ENCODE results near the gene IPO9.

DNA sequence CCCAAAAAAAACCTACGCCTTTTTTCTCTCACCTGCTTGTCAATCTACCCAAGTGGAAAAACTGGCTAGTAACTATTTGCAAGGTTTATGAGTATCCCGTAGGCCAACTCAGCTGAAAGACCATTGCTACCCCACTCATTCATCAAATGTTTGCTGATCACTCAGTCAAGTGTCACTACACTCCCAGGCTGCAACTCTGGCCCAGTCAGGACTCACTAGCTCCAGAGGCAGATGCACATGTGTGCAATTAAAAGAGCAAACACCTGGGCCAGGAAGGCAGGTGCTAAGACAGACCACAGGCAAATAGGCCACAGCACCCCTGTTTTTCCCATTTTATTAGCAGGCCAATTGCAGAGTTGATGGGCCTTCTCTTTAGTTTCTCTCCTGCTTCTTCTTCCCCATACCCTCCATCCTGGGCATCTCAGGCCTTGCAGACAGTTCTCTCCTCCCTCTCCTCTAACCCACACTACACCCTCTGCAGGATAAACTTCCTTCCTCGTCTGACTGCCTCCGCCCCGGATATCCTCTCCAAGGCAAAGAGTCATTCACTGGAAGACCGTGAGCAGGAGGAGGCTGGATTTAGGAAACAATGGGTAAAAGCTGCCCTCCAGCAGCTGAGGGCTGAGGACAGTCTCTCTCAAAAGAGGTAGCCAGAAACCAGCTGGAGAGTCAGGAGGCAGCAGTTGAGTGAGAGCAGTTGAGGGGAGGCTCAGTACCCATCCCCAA, 1.6 kb downstream of the CSRP1 start:
- PRO-cap, 3 experiments = peak in 3 of 3 experiments; most common plus-strand start position 653 of the sequence (in 2); most common minus-strand start position 468 of the sequence (in 2)
- RRBS = no CpG with 5 or more reads among the region's 6 CpGs

- PRO-cap, 3 experiments = peak in 2 of 3 experiments; most common plus-strand start chr1:201506241 (in 1); most common minus-strand start chr1:201506100 (in 1)
- RRBS = no CpG with 5 or more reads among the region's 5 CpGs
Observed at GRCh38 chr1:201505846-201506456, 972 bp downstream of the CSRP1 start.

DNA sequence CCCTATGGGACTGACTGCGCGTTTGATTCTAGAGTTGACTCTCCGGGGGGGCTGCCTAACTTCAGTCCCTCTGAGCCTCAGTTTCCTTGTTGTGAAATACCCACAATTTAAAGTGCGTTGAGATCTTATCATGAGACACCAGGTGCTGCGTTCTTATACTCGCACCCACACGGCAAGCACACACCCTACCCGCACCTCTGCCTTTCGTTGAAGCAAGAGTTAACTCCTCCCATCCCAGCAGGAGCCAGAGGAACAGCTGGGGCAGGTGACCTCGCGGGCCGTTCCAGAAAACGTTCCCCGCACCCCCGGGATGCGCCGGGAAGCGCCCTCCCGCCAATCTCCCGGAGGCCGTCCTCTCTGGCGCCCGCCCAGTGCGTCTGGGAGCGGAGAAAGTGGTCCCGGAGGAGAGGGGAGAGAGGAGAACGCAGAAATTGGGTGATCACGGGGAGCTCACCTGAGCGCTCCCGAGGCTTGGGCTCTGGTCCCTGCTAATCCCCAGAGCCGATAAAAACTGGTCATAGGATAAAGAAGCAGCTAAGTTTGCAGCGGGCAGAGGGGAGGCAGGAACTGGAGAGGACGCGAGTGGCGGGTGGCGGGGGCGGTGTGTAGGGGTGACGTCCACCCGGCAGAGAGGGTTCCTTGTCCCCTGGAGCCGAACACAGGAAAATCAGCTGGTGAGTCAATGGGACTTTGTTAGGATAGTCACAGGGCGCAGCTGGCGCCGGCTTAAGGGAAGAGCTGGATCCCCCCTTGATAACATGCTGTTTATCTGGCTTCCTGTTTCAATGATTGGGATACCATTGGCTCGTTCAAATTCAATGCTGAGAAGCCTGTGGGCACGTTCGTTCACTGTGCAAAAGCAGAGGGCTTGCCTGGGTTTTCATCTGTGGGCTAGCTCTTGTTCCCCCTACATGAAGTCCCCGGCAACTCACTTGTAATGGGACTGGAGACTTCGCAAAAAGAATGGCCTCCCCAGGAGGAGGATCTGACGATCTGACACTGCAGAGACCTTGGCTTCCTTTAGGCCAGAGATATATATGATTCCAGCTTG, 963 bp downstream of the NAV1 start:
- PRO-cap, 3 experiments = no peak in any of the 3 experiments
- RRBS = 4% methylated on average over 15 of the region's 49 CpGs

DNA sequence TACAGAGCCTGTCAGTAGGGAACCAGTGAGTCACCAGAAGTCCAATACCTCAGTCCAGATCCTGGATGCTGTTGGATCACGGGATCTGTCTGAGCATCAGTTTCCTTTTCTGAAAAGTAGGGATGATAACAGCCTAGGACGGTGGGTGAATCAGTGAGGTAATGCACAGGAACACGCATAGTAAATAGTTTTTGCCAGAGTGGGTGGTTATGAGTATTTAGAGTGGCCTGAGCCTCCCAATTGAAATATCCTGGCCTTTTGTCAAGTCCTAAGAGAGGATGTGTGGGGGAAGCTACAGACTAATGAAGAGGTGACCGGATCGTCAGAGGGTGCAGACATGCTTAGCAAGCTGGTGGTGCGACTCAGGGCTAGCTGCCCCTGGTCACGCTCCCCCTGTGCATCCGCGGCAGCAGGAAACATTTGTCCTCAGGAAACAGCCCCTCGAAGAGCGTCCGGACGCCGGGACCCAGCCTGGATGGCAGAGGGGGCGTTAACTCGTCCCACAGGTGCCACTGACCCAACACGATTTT, 24.0 kb downstream of the NAV1 start:
- PRO-cap, 3 experiments = no peak in any of the 3 experiments
- RRBS = no CpG with 5 or more reads among the region's 17 CpGs

GRCh38 chr1:201649139-201649645, 110.3 kb downstream of the NAV1 start:
- PRO-cap, 3 experiments = no peak in any of the 3 experiments
- RRBS = 21% methylated on average over 8 of the region's 31 CpGs

GRCh38 chr1:201656148-201656511, 117.2 kb downstream of the NAV1 start:
- PRO-cap, 3 experiments = no peak in any of the 3 experiments
- RRBS = no CpG with 5 or more reads among the region's 3 CpGs

GRCh38 chr1:201737559-201738293, 91.2 kb upstream of the IPO9 start:
- PRO-cap, 3 experiments = no peak in any of the 3 experiments
- RRBS = no CpG with 5 or more reads among the region's 7 CpGs

DNA sequence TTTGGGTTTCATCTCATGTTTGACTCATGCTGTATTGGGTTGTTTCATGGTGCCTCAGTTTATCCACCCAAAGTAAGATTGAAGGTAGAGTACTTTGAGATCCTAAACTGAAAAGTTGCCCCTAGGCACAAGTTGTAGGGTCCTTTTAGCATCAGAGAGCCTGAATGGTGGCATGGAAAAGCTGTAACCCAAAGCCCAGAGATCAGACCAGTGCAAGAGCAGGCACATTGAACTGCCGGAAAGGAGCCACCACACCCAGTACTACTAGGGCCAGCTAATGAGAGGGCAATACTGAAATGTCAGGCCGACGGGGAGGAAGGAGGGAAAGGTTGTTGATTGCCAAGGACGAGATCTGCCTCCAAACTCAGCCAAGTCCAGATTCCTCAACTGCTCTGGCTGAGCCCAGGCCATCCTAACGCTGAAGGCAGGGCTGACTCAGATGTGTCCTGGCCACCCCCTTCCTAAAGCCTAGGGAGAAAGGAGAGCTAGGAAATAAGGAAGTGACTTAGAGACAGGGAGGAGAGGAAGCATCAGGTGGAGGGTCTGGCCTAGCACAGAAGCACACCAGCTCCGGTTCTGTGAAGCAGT, 42.2 kb upstream of the IPO9 start:
- PRO-cap, 3 experiments = no peak in any of the 3 experiments
- RRBS = no CpG with 5 or more reads among the region's 6 CpGs

DNA sequence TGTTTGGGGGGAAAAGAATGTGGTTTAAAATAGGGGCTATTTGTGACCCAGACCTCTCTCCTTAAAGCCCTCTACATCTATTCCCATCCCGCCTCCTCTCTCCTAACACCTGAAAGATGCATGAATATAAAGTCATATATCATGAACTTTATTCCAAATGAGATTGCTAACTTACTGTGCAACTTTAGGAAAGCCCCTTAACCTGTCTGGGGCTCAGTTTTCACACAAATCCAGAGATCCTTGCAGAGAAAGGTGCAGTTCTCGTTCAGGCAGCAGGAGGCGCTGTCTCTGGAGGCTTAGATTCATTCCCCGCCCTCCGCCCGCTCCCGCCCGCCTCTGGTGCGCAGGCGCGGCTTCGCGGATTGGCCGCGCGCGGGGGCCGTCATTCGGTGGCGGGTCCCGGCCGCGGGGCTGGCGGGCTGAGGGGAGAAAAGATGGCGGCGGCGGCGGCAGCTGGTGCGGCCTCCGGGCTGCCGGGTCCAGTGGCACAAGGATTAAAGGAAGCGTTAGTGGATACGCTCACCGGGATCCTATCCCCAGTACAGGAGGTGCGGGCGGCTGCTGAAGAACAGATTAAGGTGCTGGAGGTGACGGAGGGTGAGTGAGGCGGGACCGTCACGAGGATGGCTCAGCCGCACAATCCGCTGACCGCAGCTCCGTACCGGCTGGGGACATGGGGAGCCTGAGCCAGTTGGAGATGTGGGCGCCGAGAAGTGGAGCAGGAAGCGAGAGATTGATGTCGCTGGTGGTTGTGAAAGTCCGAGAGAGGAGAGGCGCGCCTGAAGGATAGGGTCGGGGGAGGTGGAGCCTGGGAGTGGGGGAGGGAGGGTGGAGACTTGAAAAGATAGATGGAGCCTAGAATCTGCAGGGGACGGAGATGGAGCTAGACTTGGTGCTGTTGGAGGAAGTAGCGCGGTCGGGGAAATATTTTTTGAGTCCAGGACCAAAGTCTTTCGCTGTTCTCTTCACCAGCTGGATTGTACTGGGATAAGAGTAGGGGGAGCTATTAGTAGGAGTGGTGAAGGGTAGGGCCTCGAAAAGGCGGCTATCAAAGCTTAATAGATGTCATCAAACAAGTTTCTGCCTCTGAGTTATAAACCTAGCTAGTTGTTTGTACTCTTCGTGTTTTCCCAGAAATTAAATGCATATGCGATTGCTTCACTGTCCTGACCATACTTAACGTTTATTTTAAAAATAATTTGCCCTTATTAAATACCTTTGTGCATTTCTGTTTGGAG, at the start of gene IPO9:
Gene IPO9 (plus strand): TSS at position 382 of the 1,238 bp plus-strand sequence.
- PRO-cap, 3 experiments = peak in 3 of 3 experiments; most common plus-strand start position 430 of the sequence (in 3); most common minus-strand start position 981 of the sequence (in 2)
- RRBS = 3% methylated on average over 12 of the region's 63 CpGs

DNA sequence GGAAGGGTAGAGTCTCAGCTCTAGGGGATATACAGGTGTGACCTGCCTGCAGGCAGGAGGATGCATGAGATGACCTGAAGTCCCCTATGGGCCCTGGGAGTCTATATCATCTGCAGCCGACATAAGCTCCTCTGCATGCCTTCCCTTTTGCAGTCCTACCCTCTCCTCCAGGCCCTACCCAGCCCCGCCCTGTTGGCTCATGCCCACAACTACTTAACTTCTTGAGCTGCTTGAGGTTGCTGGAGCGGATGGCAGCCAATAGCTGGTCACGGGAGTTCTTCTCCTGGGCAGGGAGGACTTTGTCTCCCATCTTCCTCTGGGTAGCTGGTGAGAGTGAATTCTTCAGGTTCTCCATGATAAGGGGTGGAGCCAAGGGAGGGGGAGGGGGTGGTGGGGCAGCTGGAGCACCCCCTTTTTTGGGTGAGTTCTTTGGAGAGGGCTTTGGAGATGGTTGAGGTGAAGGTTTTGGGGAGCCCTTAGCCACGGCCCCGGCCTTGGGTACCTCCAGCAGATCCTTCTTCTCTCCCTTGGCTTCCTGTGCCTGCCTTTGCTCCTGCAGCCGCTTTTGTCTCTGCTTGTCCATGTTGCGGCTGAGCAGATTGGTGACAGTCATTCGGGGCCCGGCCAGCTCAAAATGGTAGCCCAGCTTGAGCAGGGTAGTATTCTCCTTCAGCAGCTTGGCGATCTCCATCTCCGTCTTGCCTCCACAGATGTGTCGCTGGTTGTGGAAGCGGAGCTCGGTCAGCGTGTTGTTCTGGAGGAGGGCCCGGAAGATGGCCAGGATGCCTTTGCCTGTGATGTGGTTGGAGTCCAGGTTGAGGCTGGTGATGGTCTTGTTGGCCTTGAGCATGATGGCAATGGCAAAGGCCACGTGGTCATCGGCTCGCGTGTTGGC, 10.6 kb downstream of the SHISA4 start:
- PRO-cap, 3 experiments = no peak in any of the 3 experiments
- RRBS = no CpG with 5 or more reads among the region's 21 CpGs

- PRO-cap, 3 experiments = peak in 1 of 3 experiments; most common plus-strand start chr1:201918093 (in 1)
- RRBS = no CpG with 5 or more reads among the region's 11 CpGs
Observed at GRCh38 chr1:201917332-201918246, 28.8 kb downstream of the LMOD1 start.

DNA sequence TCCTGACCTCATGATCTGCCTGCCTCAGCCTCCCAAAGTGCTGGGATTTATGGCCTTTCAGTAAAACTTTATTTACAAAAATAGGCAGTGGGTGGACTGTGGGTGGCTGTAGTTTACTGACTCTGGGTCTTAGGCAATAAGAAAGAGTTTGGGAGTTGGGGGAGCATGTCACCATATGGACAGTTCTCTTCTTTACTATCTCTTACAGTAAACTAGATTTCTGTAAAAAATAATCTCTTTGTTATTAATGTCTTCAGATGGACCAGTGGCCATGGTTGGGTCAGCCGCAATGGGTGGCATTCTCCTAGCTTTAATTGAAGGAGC, 9.8 kb downstream of the TIMM17A start:
- PRO-cap, 3 experiments = no peak in any of the 3 experiments
- RRBS = no CpG with 5 or more reads among the region's 1 CpG

DNA sequence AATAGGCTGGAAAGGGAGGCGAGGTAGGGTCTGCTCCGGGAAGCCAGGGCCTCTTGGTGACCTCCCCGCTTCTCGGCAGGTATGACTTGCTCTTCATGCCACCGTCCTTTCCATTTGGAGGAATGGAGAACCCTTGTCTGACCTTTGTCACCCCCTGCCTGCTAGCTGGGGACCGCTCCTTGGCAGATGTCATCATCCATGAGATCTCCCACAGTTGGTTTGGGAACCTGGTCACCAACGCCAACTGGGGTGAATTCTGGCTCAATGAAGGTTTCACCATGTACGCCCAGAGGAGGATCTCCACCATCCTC, 13.2 kb upstream of the ELF3 start:
- PRO-cap, 3 experiments = no peak in any of the 3 experiments
- RRBS = no CpG with 5 or more reads among the region's 8 CpGs

GRCh38 chr1:202005324-202006127, 4.9 kb upstream of the ELF3 start:
- PRO-cap, 3 experiments = no peak in any of the 3 experiments
- RRBS = no CpG with 5 or more reads among the region's 12 CpGs

GRCh38 chr1:202057996-202059027, 47.9 kb downstream of the ELF3 start:
- PRO-cap, 3 experiments = no peak in any of the 3 experiments
- RRBS = no CpG with 5 or more reads among the region's 5 CpGs

- PRO-cap, 3 experiments = no peak in any of the 3 experiments
- RRBS = no CpG with 5 or more reads among the region's 17 CpGs
Observed at GRCh38 chr1:202128083-202128536, 5.4 kb downstream of the GPR37L1 start.

DNA sequence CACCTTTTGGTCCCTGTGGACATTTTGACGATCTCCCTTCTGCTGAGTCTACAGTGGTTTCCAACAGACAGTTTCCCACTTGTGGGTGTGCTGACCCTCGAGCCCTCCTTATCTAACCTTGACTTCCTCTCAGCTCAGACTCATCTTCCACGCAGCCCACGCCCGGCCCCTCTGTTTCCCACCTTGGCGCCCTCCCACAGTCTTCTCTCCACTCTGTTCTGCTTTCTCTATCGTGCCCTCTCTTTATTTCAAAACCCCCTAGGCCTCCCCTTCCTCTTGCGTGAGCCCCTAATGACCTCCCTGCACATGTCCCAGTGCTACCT, 6.1 kb upstream of the ARL8A start:
- PRO-cap, 3 experiments = no peak in any of the 3 experiments
- RRBS = no CpG with 5 or more reads among the region's 8 CpGs

GRCh38 chr1:202186977-202187539, 6.5 kb upstream of the LGR6 start:
- PRO-cap, 3 experiments = no peak in any of the 3 experiments
- RRBS = no CpG with 5 or more reads among the region's 13 CpGs

GRCh38 chr1:202203372-202203951, 9.9 kb downstream of the LGR6 start:
- PRO-cap, 3 experiments = no peak in any of the 3 experiments
- RRBS = no CpG with 5 or more reads among the region's 12 CpGs

DNA sequence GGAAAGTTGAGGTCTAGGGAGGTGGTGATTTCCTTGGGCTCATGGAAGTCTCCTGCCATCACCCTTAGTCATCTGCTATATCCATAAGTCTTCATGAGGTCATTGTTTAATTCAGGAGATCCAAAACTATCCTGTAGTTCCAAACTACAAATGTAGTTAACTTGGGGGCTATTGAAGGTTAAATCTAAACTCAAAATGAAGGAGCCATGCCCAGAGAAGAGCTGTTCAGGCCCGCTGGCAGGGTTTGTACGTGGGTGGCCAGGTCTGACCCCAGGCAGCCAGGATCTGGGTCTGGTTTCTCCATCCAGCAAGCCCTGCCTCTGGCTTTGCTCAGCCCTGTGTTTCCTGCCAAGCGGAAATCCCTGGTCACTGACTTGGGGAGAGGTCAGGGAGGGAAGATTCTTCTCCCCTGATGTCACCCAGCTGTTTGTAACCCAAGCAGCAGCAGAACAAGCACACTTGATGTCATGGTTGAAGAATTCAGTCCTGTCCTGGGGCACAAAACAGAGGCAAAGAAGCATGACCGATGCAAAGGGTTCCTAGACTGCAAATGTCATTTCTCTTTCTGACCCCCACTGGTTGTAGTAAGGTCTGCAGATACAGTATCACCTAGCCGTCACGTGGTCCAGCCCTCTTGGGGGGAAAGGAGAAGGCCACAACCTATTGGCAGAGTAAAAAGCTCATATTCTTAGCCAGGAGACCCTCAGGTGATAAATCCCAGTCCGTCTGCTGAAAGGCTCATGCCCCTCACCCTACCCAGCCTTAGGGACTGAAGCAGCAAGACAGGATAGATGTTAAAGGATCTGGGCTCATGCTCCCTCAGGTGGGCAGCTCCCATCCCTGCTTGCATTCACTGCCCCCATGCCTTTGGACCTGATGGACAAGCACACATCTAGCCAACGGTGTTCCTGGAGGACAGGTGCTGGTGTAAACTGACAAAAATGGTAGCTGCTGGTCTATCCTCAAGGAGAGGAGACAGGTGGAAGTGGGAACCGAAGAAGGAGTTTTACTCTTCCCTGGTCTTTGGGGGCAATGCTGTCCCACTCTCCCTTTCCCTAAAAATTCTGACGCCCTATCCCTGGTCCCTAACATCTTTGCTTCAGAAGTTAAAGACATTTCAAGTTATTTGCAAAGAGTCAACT, 120.9 kb downstream of the SYT2 start:
- PRO-cap, 3 experiments = peak in 2 of 3 experiments; most common plus-strand start position 520 of the sequence (in 1); most common minus-strand start position 322 of the sequence (in 2)
- RRBS = no CpG with 5 or more reads among the region's 10 CpGs

Measured in breast (tissue), 4 donors.